ENCODE results near the genes SIRT7 and NOTUM.

DNA sequence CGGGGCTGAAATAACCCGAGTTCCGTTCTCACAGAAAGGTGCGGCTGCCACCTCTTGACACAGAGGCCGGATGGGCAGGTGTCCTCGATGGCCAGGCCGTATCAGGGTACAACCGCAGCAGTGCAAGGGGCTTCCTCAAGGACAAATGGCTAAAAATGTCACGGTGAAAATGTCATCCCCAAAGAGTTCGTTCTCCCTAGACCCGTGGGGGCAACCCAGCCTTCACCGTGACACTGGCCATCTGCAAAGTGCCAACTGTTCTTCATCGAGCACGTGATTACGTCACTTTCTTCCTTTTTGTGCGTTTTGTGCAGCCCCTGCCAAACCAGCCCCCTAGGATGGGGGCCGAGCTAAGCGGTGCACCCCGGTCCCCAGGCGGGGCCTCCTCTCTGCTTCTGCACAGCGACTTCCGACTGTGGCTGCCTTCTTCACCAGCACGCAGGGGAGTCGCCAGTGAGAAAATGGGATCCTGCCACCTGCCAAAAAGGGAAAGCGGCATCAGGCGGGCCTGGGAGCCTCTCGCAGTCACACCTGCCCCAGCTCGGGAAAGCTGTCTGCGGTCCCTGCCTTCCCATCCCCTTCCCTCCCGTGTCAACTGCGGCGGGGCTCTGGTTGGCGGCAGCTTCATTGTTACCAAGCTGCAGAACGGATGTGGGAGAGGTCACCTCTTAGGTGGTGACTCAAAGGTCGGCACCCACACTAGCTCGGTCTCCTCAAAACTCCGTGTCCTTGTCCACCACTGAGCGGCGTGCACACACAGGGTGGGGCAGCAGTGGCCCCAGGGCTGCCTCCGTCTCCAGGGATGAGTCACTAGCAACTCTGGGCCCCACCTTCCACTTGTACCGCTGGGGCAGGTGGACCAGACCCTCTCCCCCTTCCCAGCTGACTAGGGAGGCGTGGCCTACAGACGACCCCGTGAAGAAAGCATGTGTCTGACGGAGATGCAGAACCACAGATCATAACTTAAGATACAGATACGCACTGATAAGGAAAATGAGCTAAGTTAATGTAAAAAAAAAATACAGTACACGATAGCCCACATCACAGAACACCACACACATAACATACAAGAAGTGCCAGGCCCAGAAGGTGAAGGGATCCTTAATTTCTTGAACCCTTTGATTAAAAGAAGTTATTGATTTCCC is 1.3 kb upstream of the PCYT2 start:
- PRO-cap = no peak
CAGE:
- cytosol, long polyA minus RNA = no peak
- cytosol, long polyA plus RNA = no peak
- long polyA plus RNA = no peak
- nucleus, long polyA minus RNA = no peak
- nucleus, long polyA plus RNA = no peak

- PRO-cap = unidirectional peak, minus-strand start at chr17:81918148
CAGE:
- cytosol, long polyA minus RNA = start-site peak on the minus strand at chr17:81918138-81918174, 75 reads
- cytosol, long polyA plus RNA = start-site peak on the minus strand at chr17:81918140-81918176, 344 and 220 reads in 2 replicates
- long polyA plus RNA = start-site peak on the minus strand at chr17:81918132-81918156, 202 and 362 reads in 2 replicates
- nucleus, long polyA minus RNA = start-site peak on the minus strand at chr17:81918138-81918149, 105 reads
- nucleus, long polyA plus RNA = start-site peak on the minus strand at chr17:81918132-81918179, 477 and 494 reads in 2 replicates; start-site peak on the minus strand at chr17:81918335-81918379, 26 and 32 reads in 2 replicates
Measured at GRCh38 chr17:81917225-81918446, at the start of gene SIRT7. Gene SIRT7, minus strand, starts transcription at chr17:81918176.

- PRO-cap = no peak
CAGE:
- cytosol, long polyA minus RNA = no peak
- cytosol, long polyA plus RNA = no peak
- long polyA plus RNA = no peak
- nucleus, long polyA minus RNA = no peak
- nucleus, long polyA plus RNA = no peak
Measured at GRCh38 chr17:81921182-81921822, 3.3 kb upstream of the SIRT7 start.

GRCh38 chr17:81928216-81928665 is 706 bp upstream of the MAFG start:
- PRO-cap = no peak
CAGE:
- cytosol, long polyA minus RNA = no peak
- cytosol, long polyA plus RNA = no peak
- long polyA plus RNA = no peak
- nucleus, long polyA minus RNA = no peak
- nucleus, long polyA plus RNA = no peak

- PRO-cap = no peak
CAGE:
- cytosol, long polyA minus RNA = no peak
- cytosol, long polyA plus RNA = no peak
- long polyA plus RNA = no peak
- nucleus, long polyA minus RNA = no peak
- nucleus, long polyA plus RNA = no peak
Measured at GRCh38 chr17:81960886-81961647, at the start of gene NOTUM. Gene NOTUM, minus strand, starts transcription at chr17:81961187.

DNA sequence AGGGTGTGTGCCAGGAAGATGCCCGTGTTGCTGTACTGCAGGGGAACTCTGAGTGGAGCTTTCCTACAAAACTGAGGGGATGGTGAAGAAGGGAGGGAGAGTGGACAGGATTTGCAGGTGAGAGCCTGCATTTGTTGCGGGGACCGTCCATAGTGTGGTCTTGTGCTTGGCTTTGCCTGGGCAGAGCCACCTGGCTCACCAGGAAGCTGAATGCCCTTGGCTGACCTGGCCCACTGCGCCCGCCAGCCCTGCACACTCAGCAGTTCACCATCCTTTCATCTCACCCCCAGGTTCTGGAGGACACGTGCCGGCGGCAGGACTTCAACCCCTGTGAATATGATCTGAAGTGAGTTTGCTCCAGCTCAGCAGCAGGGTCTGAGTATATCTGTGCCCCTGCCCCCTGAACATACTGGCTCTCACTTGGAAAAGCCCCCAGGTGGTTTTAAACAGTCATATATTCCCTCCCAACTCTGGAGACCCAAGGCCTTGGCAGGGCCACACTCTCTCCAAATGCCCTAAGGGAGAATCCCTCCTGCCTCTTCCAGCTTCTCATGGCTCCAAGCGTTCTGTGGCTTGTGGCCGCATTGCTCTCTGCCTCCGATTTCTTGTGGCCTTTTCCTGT is 1.6 kb downstream of the ASPSCR1 start:
- PRO-cap = no peak
CAGE:
- cytosol, long polyA minus RNA = no peak
- cytosol, long polyA plus RNA = no peak
- long polyA plus RNA = no peak
- nucleus, long polyA minus RNA = no peak
- nucleus, long polyA plus RNA = no peak

GRCh38 chr17:82013818-82014527 is 8.7 kb downstream of the CENPX start:
- PRO-cap = no peak
CAGE:
- cytosol, long polyA minus RNA = no peak
- cytosol, long polyA plus RNA = no peak
- long polyA plus RNA = no peak
- nucleus, long polyA minus RNA = no peak
- nucleus, long polyA plus RNA = no peak

GRCh38 chr17:82050581-82051234 is 903 bp downstream of the RFNG start:
- PRO-cap = no peak
CAGE:
- cytosol, long polyA minus RNA = no peak
- cytosol, long polyA plus RNA = no peak
- long polyA plus RNA = no peak
- nucleus, long polyA minus RNA = no peak
- nucleus, long polyA plus RNA = start-site peak on the plus strand at chr17:82051052-82051278, 19 and 16 reads in 2 replicates

DNA sequence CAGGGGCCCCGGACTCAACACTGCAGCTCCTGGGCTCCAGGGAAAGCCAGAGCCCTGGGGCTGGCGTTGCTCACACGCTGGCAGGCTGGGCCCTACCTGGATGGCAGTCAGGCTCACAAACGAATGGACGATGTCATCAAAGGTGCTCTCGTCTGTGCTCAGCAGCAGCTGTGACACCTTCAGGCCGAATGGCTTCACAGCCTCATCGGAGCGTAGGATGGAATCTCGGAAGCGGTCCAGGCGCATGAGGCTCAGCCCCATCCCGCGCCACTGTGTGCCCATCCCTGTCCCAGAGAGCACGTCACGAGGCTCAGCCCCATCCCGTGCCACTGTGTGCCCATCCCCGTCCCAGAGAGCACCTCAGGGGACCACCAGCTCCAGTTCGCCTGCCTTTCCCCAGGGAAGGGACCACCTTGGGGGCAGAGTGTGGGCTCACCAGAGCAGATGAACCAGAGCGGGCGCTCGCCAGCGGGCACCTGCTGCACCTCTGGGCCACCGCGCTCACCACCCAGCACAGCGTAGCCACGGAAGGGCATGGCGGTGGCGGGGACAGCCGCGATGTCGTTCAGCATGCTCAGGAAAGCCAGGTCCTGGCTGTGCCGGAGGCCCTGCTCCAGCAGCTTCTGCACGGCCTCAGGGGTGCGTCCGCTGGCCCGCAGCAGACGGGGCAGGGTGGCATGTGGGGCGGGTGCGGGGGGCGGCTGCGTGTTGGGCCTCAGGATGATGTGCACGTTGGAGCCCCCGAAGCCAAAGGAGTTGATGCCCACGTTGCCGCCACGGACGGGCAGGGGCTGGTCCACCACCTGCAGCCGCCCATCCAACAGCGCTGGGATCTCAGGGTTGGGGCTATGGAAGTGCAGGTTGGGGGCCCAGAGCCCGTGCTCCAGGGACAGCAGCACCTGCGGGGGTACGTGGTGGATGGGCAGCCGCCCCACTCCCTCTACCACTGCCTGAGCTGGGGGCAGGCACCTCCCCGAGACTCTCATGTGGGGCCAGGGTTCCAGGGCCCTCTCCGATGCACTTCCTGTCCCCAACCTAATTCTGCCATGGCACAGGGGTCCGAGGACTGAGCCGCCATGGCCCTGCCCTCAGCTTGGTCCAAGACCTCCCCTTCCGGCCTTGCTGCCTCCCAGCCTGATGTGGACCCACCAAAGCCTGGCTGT is 6.9 kb downstream of the FASN start:
- PRO-cap = no peak
CAGE:
- cytosol, long polyA minus RNA = no peak
- cytosol, long polyA plus RNA = no peak
- long polyA plus RNA = no peak
- nucleus, long polyA minus RNA = no peak
- nucleus, long polyA plus RNA = no peak

- PRO-cap = no peak
CAGE:
- cytosol, long polyA minus RNA = no peak
- cytosol, long polyA plus RNA = no peak
- long polyA plus RNA = no peak
- nucleus, long polyA minus RNA = no peak
- nucleus, long polyA plus RNA = no peak
Measured at GRCh38 chr17:82117072-82117432, 19.0 kb upstream of the FASN start.

DNA sequence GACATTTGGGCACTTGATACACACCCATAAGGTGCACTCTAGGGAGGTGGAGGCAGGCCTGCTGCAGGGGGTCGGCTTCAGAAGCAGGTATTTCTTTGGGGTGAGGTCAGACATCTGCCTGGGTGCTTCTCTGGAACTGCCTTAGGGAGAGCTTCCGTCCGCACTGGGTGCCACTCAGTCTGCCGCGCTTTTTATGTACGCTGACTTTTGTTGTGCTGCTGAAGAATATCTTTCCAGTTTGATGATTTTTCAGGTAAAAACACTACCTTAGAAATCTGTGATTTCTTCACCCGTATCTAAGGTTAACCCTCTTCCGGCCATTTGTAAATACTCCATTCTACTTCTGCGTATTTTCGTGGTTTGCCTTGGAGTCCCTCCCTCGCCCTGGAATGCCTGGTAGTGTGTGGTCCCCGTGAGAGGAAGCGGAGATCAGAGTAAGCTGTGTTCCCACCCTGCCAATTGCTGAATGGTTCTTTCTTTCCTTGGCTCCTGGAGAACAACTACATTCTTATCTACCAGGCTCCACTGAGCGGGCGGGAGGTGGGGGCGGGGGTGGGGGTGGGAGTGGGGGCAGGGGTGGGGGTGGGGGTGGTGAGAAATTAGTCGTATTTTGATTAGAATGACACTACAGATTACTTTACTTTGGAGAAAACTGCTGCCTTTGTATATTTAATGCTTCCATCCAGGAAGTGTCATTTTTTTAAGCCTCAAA is 20.7 kb upstream of the FASN start:
- PRO-cap = no peak
CAGE:
- cytosol, long polyA minus RNA = no peak
- cytosol, long polyA plus RNA = no peak
- long polyA plus RNA = no peak
- nucleus, long polyA minus RNA = no peak
- nucleus, long polyA plus RNA = no peak

DNA sequence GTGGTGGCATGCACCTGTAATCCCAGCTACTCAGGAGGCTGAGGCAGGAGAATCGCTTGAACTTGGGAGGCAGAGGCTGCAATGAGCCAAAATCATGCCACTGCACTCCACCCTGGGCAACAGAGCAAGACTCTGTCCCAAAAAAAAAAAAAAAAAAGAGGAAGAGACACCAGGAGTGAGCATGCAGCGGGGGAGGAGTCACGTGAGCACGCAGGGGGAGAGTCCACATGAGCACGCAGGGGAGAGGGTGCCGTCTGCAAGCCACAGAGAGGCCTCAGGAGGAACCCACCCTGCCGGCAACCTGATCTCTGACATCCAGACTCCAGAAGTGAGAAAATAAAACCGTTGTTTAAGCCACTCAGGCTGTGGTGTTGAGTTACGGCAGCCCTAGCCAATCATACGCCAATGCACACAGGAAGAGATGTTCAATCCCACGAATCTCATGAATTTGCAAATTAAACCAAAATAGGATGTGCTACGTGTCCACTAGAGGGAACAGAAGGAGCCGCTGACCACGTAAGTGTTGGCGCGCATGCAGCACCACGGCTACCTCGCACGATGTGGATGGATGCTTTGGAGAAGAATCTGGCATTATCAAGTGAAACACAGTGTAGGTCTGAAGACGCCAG is 42.2 kb downstream of the CCDC57 start:
- PRO-cap = no peak
CAGE:
- cytosol, long polyA minus RNA = no peak
- cytosol, long polyA plus RNA = no peak
- long polyA plus RNA = no peak
- nucleus, long polyA minus RNA = no peak
- nucleus, long polyA plus RNA = no peak

GRCh38 chr17:82225160-82225727 is 3.6 kb upstream of the SLC16A3 start:
- PRO-cap = no peak
CAGE:
- cytosol, long polyA minus RNA = no peak
- cytosol, long polyA plus RNA = no peak
- long polyA plus RNA = no peak
- nucleus, long polyA minus RNA = no peak
- nucleus, long polyA plus RNA = no peak

GRCh38 chr17:82238257-82239365 is 9.8 kb downstream of the SLC16A3 start:
- PRO-cap = no peak
CAGE:
- cytosol, long polyA minus RNA = no peak
- cytosol, long polyA plus RNA = start-site peak on the plus strand at chr17:82238878-82238946, 71 and 94 reads in 2 replicates; start-site peak on the plus strand at chr17:82239077-82239143, 54 and 45 reads in 2 replicates
- long polyA plus RNA = no peak
- nucleus, long polyA minus RNA = no peak
- nucleus, long polyA plus RNA = no peak

DNA sequence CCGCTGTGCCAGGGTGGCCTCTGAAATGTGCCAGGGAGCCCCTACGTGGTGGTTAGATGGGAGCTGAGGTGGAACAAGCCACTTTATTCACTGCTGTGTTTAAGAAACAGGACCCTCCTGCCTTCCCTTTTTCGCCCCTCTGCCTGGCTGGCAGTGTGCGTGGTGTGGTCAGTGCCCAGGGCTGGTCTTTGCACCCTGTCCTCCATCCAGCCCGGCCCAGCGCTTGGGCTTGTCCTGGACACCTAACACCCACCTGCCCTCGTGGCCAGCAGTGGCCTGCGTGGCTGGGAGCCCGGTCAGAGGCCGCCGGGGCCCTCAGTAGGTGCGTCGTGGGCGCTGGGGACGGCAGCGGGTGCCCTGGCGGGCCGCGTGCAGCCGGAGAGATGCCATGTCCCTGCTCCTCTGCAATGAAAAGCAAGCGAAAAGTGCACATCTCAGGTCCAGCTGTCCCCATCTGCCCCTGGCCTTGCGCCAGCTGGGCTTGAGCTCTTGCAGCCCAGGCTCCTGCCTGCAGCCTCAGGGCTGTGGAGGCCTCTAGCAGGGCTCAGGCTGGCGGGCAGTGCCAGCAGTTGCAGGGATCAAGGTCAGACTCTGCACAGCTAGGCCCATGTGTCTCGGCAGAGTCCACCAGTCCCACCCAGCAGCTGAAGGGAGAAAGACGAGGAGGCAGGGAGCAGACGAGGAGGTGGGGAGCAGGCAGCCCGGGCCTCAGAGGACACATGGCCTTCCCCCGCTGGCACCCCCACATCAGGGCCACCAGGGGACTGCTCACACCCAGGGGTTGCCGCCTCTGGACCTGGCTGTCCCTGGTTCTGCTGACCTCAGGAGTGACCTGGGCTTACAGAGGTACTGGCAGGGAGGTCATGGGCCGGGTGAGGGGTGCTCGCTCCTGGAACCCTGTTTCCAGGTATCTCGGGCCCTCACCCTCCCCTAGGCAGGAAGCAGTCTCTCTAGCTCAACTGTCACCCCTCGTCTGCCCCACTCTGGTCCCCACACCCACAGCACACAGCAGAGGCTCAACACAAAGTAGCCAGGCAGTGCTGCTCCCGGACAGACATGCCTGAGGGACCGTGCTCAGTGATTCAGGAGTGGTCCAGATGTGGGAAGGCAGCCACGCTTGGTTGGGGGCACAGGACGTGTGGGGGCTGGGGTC is 11.2 kb downstream of the SLC16A3 start:
- PRO-cap = no peak
CAGE:
- cytosol, long polyA minus RNA = no peak
- cytosol, long polyA plus RNA = no peak
- long polyA plus RNA = no peak
- nucleus, long polyA minus RNA = no peak
- nucleus, long polyA plus RNA = no peak

DNA sequence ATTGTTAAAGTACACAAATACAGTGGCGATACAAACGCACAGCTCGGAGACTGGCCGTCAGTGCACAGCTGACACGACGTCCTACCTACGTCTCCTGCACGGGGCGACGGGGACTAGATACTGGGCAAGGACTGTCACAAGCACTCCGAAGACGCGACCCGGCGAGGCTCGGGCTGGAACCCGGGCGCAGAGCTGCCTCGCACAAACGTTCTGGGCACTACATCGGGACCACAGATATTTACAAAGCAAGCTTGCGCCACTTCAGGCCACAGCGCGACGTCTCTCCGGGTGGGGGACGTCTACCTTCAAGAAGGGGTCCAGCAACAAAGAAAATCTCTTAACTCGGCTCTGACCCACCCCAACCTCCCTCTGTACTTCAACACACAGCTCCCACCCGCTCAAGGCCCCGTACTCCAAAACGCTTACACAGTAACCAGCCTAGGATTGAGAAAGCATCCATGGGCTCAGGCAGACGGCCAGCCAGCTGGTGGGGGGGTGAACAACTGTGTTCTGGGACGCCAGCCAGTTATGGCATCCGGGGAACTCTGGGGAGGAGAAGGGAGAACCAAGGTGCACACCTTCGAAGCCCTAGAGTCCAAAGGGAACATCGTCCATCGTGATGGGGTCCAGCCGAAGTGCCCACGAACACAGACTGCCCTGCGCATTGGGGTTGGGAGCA is 14.0 kb downstream of the SLC16A3 start:
- PRO-cap = no peak
CAGE:
- cytosol, long polyA minus RNA = no peak
- cytosol, long polyA plus RNA = no peak
- long polyA plus RNA = no peak
- nucleus, long polyA minus RNA = no peak
- nucleus, long polyA plus RNA = no peak

DNA sequence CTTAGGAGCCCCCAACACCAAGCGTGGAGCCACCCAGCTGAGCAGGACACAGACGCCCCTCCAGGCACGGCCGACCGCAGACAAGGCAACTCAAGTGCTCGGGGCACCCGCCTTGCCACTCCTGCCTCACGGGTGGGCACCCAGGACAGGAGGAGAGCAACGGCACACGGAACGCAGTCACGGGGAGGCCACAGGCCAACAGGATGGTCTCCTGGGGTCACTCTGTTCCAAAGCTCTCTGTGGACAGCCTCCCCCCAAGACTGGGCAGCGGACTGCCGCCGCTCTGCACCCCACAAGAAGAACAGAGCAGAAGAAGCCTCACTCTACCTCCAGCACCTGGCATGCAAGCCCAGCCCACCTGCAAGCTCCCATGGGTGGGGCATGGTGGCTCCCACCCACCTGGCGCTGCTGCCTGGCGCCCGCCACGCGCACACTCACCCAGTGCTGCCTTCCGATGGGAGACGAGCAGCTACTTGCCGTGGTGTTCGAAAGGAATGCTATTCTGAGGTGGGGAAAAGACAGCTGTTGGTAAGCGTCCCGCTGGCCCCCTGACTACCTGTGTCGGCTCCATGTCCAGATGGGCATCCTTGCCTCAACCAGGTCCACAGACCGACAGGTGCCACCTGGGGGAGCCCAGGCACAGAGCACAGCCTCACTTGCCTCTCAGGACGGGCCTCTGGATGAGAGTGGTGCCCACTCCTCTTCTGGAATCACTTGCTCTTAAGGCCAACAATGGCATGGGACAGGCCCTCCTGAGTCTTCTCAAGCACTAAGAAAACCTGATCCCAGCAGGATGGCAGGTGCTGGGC is 16.9 kb downstream of the SLC16A3 start:
- PRO-cap = no peak
CAGE:
- cytosol, long polyA minus RNA = no peak
- cytosol, long polyA plus RNA = no peak
- long polyA plus RNA = no peak
- nucleus, long polyA minus RNA = no peak
- nucleus, long polyA plus RNA = no peak

GRCh38 chr17:82246347-82247493 is 17.9 kb downstream of the SLC16A3 start:
- PRO-cap = no peak
CAGE:
- cytosol, long polyA minus RNA = no peak
- cytosol, long polyA plus RNA = no peak
- long polyA plus RNA = no peak
- nucleus, long polyA minus RNA = no peak
- nucleus, long polyA plus RNA = no peak

GRCh38 chr17:82256048-82257226 is 17.1 kb downstream of the CSNK1D start:
- PRO-cap = no peak
CAGE:
- cytosol, long polyA minus RNA = no peak
- cytosol, long polyA plus RNA = no peak
- long polyA plus RNA = no peak
- nucleus, long polyA minus RNA = no peak
- nucleus, long polyA plus RNA = no peak

GRCh38 chr17:82260361-82261517 is 12.8 kb downstream of the CSNK1D start:
- PRO-cap = no peak
CAGE:
- cytosol, long polyA minus RNA = no peak
- cytosol, long polyA plus RNA = no peak
- long polyA plus RNA = no peak
- nucleus, long polyA minus RNA = no peak
- nucleus, long polyA plus RNA = no peak